IMR-90 (cell line): ENCODE measurements around a stretch of chr4.

- RRBS = no CpG with 5 or more reads among the region's 3 CpGs
CAGE:
- cytosol, long polyA plus RNA = no peak
- long polyA plus RNA = no peak
- nucleus, long polyA plus RNA = no peak
Measured at GRCh38 chr4:173185705-173186344, 17.2 kb downstream of the GALNT7 start.

DNA sequence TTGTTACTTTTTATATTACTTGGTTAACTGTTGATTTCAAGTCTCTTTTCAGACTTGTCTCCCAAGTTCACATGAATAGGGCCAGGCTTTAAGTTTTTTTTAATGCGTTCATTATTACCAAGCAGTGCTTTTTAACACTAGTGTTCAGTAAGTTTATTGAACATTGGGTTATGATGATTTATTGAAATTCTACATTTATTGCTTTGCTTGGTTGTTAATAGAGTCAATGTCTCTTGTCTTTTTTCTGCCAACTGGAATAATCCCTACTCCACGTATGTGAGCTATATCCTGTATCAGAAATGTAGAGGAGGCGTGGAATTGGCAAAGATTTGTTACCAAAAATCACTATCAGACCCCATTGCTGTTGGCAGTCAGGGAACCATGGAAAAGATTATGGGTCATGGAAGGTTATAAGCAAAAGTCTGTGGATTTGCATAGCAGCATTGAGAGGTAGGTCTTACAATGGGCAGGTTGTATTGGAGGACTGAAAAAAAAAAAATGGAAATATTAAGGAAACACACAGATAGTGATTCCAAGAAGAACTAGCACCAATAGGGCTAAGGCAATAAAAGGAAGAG, 22.1 kb downstream of the GALNT7 start:
- RRBS = no CpG with 5 or more reads among the region's 3 CpGs
CAGE:
- cytosol, long polyA plus RNA = no peak
- long polyA plus RNA = no peak
- nucleus, long polyA plus RNA = no peak

GRCh38 chr4:173332606-173333261, 1.4 kb downstream of the HMGB2 start:
- RRBS = no CpG with 5 or more reads among the region's 6 CpGs
CAGE:
- cytosol, long polyA plus RNA = no peak
- long polyA plus RNA = no peak
- nucleus, long polyA plus RNA = no peak

GRCh38 chr4:173370110-173370772, 513 bp upstream of the SAP30 start:
- RRBS = no CpG with 5 or more reads among the region's 29 CpGs
CAGE:
- cytosol, long polyA plus RNA = no peak
- long polyA plus RNA = no peak
- nucleus, long polyA plus RNA = no peak

DNA sequence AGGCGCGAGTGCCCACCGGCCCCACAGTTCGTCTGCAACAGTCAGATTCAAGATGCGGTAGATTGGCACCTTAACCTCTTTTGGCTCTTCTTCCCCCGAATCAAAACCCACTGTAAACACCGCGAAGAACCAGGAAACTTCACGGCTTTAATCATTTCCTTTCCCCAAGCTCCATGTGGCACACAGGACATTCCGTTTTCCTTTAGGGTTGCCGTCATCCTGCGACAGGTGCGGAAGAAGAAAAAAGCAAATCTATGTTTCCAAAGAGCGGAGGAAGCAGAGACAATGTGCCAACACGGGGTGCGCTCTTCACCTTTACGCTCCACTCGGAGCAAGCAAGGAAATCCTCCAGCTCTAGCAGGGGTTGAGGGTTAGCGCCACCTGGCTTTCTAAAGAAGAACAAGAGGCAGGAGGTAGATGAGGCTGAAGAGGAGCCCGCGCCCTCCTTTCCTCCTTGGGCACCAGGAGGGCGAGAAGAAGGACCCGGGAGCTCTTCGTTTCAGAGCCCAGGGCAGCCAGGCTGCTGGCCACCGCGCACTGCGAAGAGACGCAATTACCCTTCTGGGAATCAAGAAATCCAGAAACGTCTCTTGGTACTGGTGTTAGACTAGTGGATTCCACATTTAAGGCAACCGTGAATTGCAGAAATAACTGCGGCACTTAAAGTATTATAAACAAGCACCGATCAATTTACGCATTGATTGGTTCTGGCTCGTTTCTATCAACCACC, 35.7 kb downstream of the HAND2 start:
- RRBS = no CpG with 5 or more reads among the region's 34 CpGs
CAGE:
- cytosol, long polyA plus RNA = no peak
- long polyA plus RNA = no peak
- nucleus, long polyA plus RNA = no peak

- RRBS = 21% methylated on average over 10 of the region's 66 CpGs
CAGE:
- cytosol, long polyA plus RNA = no peak
- long polyA plus RNA = no peak
- nucleus, long polyA plus RNA = no peak
Measured at GRCh38 chr4:173516088-173517495, 13.4 kb downstream of the HAND2 start.

- RRBS = 51% methylated on average over 16 of the region's 27 CpGs
CAGE:
- cytosol, long polyA plus RNA = no peak
- long polyA plus RNA = no peak
- nucleus, long polyA plus RNA = no peak
Measured at GRCh38 chr4:173517633-173518430, 12.2 kb downstream of the HAND2 start.

DNA sequence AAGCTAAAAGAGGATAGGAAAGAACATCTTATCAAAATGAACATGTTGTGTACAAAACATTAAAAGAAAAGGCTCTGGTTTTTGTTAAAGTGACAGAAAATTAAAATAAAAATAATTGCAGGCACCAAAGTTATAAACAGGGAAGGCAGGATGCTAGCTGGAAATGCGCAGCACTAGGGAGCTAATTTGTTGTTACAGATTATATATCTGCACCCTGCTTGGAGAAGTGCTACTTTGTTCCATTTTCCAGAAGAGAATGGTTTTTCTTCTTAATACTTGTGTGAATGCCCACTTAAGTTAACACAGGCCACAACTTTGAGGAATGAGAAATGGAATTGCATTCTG, 6.3 kb upstream of the HAND2 start:
- RRBS = no CpG with 5 or more reads among the region's 1 CpG
CAGE:
- cytosol, long polyA plus RNA = no peak
- long polyA plus RNA = no peak
- nucleus, long polyA plus RNA = no peak

GRCh38 chr4:173543223-173543753, 13.3 kb upstream of the HAND2 start:
- RRBS = no CpG with 5 or more reads among the region's 6 CpGs
CAGE:
- cytosol, long polyA plus RNA = no peak
- long polyA plus RNA = no peak
- nucleus, long polyA plus RNA = no peak

DNA sequence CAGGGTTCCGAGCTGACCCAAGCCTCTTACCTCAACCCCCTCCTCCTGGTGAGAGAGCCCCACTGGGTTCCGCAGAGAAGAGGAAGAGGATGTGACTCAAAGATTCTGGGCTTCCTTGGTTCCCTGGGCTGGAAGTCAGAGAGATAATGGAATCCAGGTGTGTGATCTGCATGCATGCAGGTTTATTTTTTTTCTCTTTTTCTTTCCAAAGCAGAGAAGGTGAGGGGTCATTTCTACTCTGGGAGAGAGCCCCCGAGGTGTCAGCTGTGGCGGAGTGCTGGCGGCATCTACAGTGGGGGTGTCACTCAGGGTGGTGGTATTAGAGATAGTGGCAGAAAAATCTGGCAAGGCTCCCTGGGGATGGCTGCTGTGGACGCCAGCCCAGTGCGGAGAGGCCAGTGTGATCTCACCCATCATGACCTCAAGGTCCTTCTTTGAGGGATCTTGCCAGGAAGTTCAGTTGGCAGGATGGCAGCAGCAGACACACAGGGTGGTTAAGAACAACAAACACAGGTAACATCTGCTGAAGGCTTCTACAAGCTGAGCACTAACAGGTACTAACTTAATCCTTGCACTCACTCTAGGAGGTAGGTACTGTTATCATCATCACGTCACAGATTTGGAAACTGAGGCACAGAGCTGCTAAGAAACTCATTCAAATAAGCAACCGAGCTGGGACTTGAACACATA, 168.8 kb upstream of the HAND2 start:
- RRBS = no CpG with 5 or more reads among the region's 9 CpGs
CAGE:
- cytosol, long polyA plus RNA = no peak
- long polyA plus RNA = no peak
- nucleus, long polyA plus RNA = no peak

DNA sequence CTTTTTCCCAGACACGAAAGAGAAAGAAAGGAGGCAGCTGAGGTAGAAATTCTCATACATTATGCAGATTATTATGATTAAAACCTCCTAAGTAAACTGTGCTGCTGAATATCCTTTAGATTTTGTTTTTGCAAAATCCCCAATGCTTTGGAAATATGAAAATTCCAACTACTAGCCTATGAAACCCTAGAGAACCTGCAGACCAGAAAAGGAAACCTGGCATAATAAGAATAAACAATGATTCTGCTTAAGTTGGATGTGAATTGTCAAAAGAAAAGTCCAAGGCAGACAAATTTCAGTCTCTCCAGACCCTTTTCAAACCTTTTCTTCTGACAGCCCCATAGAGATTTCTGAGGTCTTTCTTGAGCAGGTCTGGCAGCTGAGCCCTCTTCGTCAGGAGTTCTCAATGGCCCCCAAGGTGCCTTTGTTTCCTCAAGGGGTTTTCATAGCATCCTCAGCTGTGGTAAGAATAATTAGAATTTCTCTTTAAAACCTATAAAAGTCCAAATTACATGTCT, 358.1 kb downstream of the FBXO8 start:
- RRBS = no CpG with 5 or more reads among the region's 2 CpGs
CAGE:
- cytosol, long polyA plus RNA = no peak
- long polyA plus RNA = no peak
- nucleus, long polyA plus RNA = no peak

GRCh38 chr4:174154486-174155007, 128.9 kb downstream of the FBXO8 start:
- RRBS = no CpG with 5 or more reads among the region's 3 CpGs
CAGE:
- cytosol, long polyA plus RNA = no peak
- long polyA plus RNA = no peak
- nucleus, long polyA plus RNA = no peak

- RRBS = no CpG with 5 or more reads among the region's 4 CpGs
CAGE:
- cytosol, long polyA plus RNA = no peak
- long polyA plus RNA = no peak
- nucleus, long polyA plus RNA = no peak
Measured at GRCh38 chr4:174523004-174523206, 617 bp upstream of the HPGD start.

GRCh38 chr4:174534377-174535326, 12.4 kb upstream of the HPGD start:
- RRBS = no CpG with 5 or more reads among the region's 5 CpGs
CAGE:
- cytosol, long polyA plus RNA = no peak
- long polyA plus RNA = no peak
- nucleus, long polyA plus RNA = no peak

DNA sequence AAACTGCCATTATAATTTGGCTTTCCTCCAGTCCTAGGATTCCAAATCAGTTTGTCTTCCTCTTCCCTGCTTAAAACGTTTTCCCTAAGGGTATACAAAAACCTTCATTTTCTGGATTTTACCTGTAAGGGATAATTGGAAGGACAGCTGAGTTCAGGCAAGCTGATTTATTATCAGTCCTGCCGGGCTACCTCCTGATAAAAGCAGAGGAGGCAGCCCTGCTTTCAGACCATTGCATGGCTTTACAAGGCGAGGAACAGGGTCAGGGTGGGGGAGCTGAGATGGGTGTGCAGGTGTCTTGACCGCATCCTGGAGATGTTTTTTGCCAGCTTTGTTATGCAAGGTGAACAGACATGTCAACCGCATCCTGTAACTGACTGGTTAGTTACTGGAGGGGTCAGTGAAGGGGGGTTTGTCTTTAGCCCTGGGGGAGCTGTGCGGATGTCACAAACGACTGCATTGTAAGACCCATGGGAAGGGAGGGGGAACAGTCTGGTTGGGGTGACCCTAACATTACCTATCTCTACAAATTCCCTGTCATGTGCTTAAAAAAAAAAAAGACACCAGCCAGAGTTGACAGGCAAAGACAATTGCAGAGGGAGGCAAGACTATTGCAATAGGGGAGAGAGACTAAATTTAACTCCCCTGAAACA, 10.0 kb downstream of the ADAM29 start:
- RRBS = no CpG with 5 or more reads among the region's 7 CpGs
CAGE:
- cytosol, long polyA plus RNA = no peak
- long polyA plus RNA = no peak
- nucleus, long polyA plus RNA = no peak

DNA sequence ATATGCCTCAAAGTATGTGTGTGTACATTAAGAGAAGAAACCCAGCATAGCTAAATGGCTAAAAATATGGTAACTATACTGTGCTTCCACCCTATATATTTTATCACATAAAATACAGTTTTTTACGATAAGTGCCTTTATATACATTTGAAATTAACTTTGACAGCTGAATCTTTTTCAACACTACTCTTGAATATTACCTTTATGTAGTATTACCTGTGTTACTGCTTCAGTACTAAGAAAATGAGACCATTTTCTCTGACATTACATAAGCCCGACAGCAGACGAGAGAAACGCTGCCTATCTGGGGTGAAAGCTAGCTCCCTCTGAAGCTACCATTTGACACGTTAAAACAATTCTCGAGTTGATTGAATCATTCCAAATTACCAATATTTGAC, 984 bp downstream of the GPM6A start:
- RRBS = no CpG with 5 or more reads among the region's 6 CpGs
CAGE:
- cytosol, long polyA plus RNA = no peak
- long polyA plus RNA = no peak
- nucleus, long polyA plus RNA = no peak

GRCh38 chr4:176331947-176333169, 12.6 kb downstream of the SPCS3 start:
- RRBS = no CpG with 5 or more reads among the region's 9 CpGs
CAGE:
- cytosol, long polyA plus RNA = no peak
- long polyA plus RNA = no peak
- nucleus, long polyA plus RNA = no peak

GRCh38 chr4:177445533-177445860, 3.3 kb upstream of the AGA start:
- RRBS = no CpG with 5 or more reads among the region's 5 CpGs
CAGE:
- cytosol, long polyA plus RNA = no peak
- long polyA plus RNA = no peak
- nucleus, long polyA plus RNA = no peak

GRCh38 chr4:180059531-180060039, 2183.6 kb upstream of the TENM3 start:
- RRBS = no CpG with 5 or more reads among the region's 23 CpGs
CAGE:
- cytosol, long polyA plus RNA = no peak
- long polyA plus RNA = no peak
- nucleus, long polyA plus RNA = no peak

GRCh38 chr4:180134047-180134591, 2109.1 kb upstream of the TENM3 start:
- RRBS = no CpG with 5 or more reads among the region's 11 CpGs
CAGE:
- cytosol, long polyA plus RNA = no peak
- long polyA plus RNA = no peak
- nucleus, long polyA plus RNA = no peak